ENCODE data around the genes RNF111 and CCNB2.

GRCh38 chr15:57461628-57462133 lies 85.4 kb downstream of the CGNL1 start:
- PRO-cap, 2 experiments = no peak in any of the 2 experiments

- PRO-cap, 2 experiments = no peak in any of the 2 experiments
These were observed 92.8 kb downstream of the CGNL1 start for GRCh38 chr15:57469052-57469600.

- PRO-cap, 2 experiments = no peak in any of the 2 experiments
These were observed 89.7 kb upstream of the MYZAP start for GRCh38 chr15:57501825-57502553.

GRCh38 chr15:57594635-57595378 lies 3.1 kb downstream of the MYZAP start:
- PRO-cap, 2 experiments = no peak in any of the 2 experiments

- PRO-cap, 2 experiments = no peak in any of the 2 experiments
These were observed 26.6 kb upstream of the POLR2M start for GRCh38 chr15:57679677-57680465.

GRCh38 chr15:57752441-57752758 lies 45.9 kb downstream of the POLR2M start:
- PRO-cap, 2 experiments = no peak in any of the 2 experiments

- PRO-cap, 2 experiments = no peak in any of the 2 experiments
These were observed 77.6 kb downstream of the POLR2M start for GRCh38 chr15:57783805-57784776.

DNA sequence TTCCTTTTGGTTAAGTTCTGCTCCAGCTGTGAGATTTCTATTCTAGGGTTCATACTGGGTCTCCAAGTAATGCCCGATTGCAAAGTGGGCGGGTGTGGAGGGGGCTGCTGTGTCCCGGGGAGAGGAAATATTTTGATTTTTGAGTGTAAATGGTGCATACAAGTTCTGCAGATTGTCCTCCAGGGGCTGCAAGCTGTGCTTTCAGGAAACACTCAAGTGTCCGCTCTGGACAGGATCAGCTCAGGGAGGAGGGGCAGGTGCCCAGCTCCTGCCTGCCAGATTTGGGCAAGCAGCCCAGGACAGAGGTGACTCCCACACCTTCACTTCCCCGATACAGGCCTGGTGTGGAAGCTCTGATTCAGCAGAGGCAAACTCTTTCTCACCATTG lies 142.8 kb downstream of the ALDH1A2 start:
- PRO-cap, 2 experiments = no peak in any of the 2 experiments

DNA sequence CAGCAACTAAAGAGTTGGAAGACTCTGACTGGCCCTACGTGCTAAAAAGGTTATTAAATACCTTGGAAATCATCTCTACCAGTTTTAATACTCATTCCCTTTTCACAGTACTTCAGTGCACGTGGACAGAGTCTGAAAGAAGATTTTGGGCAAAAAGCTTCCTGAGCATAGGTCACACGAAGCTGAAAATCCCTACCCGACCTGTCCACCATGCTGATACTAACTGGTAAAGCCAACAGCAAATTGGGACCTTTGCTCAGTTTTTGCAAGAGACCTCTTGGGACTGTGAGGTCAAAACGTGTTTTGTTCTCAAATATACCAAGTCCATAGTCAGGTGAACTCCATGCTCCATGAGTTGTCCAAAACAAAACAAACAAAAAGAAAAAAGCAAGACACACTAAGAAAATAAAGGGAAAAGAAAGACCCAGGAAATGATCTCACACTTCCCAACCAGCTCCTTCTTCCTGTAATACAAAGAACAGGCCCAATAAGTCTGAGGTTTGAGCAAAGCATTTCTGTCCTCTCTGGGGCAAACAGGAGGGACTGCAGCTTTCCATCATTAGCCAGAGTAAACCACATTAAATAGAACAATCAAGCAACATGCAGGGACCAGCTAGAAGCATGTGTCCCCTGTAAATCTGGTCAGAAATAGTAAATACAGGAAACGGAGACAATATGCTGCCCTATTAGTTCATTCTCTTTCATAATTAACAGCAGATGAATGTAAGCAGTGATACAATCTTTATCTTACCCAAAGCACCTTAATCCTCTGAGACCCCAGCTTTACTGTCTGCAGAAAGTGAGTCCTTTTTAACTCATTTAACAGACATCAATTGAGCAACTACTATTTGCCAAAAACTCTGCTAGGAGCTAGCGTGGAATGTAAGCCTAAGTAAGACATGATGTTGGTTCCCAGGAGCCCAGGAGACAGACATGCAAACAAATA lies 125.1 kb upstream of the LIPC start:
- PRO-cap, 2 experiments = no peak in any of the 2 experiments

GRCh38 chr15:58442038-58442714 lies 10.4 kb downstream of the LIPC start:
- PRO-cap, 2 experiments = peak in 1 of 2 experiments; most common plus-strand start chr15:58442458 (in 1); most common minus-strand start chr15:58442229 (in 1)

DNA sequence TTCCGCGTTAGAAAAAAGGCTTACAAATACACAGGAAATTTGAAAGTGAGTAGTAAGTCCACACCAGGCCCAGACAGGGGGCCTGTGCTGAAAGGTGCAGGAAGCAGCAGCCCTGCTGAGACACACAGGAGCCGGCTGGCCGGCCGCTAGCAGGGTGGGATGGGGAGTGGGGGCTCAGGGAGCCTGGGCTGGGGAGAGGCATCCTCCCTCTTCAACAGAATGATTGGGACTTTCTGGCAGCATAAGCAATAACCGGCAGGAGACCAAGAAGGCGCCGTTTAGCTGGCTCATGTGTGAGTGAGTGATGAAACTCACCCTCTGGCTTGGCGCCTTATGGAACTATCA lies 13.1 kb downstream of the LIPC start:
- PRO-cap, 2 experiments = no peak in any of the 2 experiments

GRCh38 chr15:58476072-58476771 lies 44.4 kb downstream of the LIPC start:
- PRO-cap, 2 experiments = peak in 2 of 2 experiments; most common plus-strand start chr15:58476302 (in 1); most common minus-strand start chr15:58476206 (in 2)

- PRO-cap, 2 experiments = no peak in any of the 2 experiments
These were observed 52.9 kb downstream of the LIPC start for GRCh38 chr15:58484596-58485135.

DNA sequence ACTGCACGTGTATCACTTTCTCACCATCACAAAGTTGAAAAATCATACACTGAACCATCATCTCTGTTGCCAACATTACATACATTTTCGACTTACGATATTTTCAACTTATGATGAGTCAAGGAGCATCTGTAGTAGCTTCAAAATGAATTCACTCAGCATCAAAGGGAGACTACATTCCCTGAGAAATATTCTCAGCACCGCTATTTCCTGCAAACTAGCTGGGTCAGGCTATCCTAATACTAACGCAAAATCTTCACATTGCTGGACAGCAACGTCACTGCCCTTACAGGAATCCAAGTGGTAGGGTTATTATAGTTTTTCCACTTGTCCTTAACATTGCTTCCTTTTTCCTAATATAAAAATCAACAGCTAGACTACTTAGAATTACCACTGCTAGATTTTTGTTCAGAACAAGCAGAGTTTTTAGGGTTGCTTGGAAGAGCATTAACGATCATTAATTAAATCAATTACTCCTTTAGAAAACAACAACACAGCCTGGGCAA lies 7.1 kb downstream of the ADAM10 start:
- PRO-cap, 2 experiments = no peak in any of the 2 experiments

- PRO-cap, 2 experiments = peak in 2 of 2 experiments; most common plus-strand start chr15:58987604 (in 1); most common minus-strand start chr15:58987647 (in 1)
These were observed at the start of gene RNF111 for GRCh38 chr15:58987369-58988251. Gene RNF111 (plus strand): TSS chr15:58987663.

DNA sequence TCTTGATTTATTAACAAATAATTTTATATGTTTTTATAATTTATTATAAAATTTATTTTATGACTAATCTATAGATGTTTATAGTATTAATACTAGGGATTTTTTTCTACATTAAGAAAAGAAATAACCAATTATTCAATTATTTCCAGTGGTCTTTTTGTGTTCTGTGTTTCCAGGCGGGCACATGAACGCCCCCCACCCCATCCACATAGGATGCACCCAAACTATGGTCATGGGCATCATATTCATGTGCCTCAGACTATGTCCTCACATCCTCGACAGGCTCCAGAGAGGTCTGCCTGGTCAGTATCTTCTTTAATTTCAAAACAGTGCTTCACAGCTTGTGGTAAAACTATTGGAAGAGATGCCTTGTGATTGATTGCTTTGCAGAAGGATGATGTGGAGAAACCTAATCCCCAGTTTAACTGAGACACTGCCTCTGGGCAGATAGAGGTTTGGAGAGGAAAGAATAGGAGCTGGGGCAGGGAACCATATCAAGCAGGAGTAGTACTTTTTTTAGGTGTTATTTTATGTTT lies 20.9 kb upstream of the CCNB2 start:
- PRO-cap, 2 experiments = no peak in any of the 2 experiments

GRCh38 chr15:59104667-59105998 lies at the start of gene CCNB2:
Gene CCNB2 (plus strand): TSS chr15:59105146.
- PRO-cap, 2 experiments = peak in 2 of 2 experiments; most common plus-strand start chr15:59105146 (in 2)

- PRO-cap, 2 experiments = no peak in any of the 2 experiments
These were observed 28.4 kb upstream of the LDHAL6B start for GRCh38 chr15:59178139-59178754.

DNA sequence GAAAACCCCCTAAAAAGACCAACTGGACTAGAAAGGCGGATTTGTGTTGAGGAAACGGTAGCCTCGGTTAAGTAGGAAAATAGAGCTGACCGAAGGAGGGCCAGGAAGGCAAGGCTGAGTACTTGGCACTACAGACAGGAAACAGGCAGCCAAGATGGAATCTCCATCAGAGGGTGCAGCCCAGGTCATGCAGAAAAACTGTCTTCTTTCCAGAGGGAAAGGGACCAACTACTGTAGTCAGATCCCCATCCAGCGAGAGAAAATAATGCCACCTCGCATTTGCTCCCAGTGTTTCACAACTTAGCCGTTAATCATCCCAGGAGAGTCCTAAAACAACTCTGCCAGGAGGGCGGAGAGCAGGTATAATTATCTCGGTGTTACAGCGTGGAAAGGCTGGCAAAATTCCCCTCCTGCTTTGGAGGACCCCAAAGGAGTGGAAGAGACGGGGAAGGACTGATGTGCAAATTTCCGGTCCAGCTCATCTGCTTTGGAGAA lies 77.3 kb downstream of the MYO1E start:
- PRO-cap, 2 experiments = no peak in any of the 2 experiments

- PRO-cap, 2 experiments = no peak in any of the 2 experiments
These were observed 39.6 kb downstream of the MYO1E start for GRCh38 chr15:59333023-59333486.

All from Metastatic Liver Carcinoma in the Adrenal Gland (tissue), 2 donors.